GM19240 (cell line): ENCODE measurements around the gene A1CF.

- RRBS, result no CpG with 5 or more reads among the region's 2 CpGs
Measured at GRCh38 chr10:50832227-50832671, 53.2 kb downstream of the A1CF start.

DNA sequence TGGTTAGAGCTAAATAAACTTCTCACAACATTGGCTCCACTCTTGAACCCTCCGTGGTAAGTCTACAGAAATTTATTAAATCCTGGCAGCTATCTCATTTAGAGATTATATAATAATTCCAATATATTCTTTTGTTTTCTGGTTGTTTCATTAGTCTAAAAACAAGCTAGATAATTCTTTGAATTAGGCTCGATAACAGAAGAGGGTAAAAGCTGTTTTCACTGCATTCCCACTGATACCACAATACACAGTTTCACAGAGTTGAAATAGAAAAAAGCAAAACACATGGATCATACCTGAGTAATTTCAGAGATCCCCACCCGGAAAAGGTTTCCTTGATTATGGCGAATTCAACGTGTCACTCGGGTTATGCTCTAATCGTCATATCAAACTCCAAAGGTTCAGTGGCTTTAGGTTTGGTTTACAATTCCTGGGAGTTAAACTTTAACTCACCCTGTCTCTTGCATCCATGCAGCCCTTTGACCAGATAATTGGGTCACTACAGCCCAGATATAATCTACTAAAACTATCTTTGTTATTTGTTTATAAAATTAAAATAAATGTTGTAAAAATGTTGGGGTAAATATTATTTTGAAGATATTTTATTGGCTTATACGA is at the start of gene A1CF:
Gene A1CF (minus strand): TSS at position 343 of the 618 bp plus-strand sequence.
- RRBS, result no CpG with 5 or more reads among the region's 8 CpGs

DNA sequence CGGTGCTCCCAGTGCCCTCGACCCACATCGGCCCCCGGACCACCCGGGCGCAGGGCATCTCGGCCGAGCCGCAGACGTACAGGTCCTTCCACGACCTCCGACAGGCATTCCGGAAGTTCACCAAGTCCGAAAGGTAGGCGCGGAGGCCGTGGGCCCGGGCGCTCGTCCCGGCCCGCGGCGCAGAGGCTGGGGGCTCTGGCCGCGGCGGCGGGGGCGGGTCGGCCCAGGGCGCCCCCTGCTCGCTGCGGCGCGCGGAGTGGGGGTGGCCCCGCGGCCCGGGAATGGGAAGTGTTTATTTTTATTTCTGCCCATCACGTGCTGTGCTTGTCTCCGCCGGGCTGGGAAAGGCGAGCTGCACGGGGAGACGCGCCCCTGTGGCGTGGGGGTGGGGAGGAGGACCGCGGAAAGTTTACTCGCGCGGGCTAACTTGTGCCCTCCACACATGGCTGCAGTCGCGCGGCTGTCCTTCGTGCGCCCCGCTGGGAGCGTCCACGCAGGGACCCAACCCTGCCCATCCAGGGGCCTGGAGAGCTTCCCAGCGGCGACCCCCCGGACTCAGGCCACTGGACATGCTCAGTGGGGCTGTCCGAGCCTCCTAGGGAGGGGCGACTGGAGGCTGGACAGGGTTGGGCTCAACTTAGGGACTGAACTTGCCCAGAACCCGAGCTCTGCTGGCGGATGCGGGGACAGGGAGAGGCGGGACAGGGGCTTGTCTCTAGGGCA is 82.6 kb upstream of the PRKG1 start:
- RRBS, result 4% methylated on average over 24 of the region's 69 CpGs

DNA sequence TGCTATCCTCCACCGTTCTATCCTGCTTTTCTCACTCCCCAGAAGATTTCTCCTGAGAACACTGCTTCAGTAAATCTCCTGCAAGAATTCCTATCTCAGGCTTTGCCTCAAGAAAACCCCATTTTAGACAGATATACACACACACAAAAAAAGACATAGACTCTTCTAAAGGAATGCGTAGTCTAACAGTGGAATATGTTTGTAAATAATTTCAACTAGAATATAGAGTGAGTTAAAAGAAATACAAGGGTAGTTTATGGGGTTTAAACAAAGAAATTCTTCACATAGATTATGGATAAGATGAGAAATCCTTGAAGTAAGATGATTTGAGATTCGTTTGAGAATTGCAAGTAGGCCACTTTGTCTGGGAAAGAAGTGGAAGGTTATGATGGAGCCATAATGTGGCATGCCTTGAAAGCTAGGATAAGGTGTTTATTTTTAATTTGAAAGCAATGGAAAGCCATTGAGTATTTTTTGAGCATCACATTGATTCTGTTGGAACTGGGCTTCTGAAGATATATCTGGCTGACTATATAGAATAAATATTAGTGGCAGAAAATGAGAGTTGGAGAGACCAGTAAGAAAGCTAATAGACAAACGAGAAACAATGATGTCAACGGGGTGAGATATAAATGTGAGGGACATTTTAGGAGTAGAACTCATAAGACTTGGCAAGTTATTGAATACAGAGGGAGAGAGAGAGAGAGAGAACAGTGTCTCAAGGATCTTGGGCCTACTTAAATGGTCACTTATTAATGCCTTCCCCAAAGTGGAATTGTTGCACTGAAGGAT is 128.3 kb downstream of the PRKG1 start:
- RRBS, result no CpG with 5 or more reads among the region's 5 CpGs

DNA sequence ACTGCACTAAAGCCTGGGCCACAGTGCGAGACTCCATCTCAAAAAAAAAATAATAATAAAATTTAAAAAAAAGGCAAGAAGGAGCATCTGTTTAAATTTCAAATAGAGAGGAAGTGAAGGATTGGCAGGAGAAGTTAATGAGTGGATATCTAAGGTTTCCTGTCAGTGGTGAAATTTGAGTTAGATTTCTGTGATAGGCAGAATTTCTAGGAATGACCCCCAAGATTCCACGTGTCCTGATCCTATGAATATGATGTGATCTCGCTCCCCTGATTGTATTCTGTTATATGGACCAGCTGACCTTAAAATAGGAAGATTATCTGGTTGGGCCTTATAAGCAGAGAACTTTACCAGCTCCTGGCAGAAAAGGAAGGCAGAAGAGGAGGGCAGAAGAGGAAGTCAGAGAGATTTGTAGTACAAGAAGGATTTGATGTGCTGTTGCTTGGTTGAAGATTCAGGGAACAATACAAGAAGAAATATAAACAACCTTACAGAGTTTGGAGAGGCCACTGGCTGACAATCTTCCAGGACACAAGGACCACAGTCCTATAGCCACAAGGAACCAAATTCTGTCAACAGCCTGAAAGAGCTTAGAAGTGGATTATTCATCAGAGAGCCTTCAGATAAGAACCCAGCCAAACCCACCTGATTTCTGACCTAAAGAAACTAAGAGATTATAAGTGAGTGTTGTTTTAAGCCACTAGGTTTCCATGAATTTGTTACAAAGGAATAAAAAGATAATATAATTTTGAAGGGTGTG is 145.6 kb downstream of the PRKG1 start:
- RRBS, result no CpG with 5 or more reads among the region's 3 CpGs

DNA sequence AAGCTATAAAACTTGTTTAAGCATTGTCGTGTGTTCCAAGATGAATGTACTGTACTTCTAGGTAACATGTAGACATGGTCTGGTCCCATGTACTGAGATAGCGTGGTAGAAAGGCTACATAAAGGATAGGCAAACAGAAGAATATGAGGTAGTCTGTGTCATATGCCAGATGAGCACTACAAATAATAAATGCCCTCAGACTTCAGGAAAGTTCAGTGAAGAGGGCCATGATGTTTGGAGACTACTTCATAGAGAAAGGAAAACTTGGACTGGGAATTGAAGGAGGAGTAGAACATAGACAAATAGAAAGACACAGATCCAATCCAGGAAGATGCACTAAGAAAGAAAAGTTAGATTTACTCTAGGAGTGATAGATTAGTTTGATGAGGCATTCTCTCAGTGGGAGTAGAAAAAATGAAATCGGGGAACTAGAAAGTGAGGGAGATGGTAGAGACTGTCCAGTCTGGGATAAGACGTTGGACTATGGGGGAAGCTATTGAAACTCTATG is 182.1 kb downstream of the PRKG1 start:
- RRBS, result no CpG with 5 or more reads among the region's 4 CpGs

GRCh38 chr10:51344147-51344645 is 269.9 kb downstream of the PRKG1 start:
- RRBS, result no CpG with 5 or more reads among the region's 5 CpGs

GRCh38 chr10:51457222-51457555 is 242.2 kb downstream of the CSTF2T start:
- RRBS, result no CpG with 5 or more reads among the region's 2 CpGs

GRCh38 chr10:51609344-51609933 is 90.0 kb downstream of the CSTF2T start:
- RRBS, result no CpG with 5 or more reads among the region's 2 CpGs

DNA sequence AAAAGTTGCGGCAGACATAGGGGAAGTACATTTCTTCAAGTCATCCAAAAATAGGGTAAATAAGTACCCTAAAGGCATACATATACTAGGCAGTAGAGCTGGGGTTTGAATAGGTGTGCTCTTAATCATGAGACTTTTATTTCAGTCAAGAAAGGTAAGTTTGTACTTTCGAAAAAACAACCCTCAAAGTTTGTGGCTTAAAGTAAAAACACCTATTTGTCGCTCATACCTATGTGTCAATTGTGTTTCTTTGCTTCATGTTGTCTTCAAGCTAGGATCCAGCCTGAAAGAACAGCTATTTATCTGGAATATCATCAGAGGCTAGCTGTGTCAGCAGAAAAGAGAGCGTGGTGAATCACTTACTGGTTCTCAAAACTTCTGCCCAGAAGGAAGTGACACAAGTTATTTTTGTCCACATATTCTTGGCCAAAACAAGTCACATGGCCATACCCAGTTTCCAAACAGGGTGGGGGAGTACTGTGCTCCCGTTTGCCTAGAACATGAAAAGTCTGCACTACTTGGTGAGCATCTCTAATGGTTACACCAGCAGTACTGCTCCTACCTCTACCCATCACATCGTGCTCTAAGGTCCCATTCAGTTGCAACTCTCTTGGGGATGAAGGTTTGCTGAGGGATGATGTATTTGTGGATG is 160.8 kb upstream of the CSTF2T start:
- RRBS, result no CpG with 5 or more reads among the region's 6 CpGs

DNA sequence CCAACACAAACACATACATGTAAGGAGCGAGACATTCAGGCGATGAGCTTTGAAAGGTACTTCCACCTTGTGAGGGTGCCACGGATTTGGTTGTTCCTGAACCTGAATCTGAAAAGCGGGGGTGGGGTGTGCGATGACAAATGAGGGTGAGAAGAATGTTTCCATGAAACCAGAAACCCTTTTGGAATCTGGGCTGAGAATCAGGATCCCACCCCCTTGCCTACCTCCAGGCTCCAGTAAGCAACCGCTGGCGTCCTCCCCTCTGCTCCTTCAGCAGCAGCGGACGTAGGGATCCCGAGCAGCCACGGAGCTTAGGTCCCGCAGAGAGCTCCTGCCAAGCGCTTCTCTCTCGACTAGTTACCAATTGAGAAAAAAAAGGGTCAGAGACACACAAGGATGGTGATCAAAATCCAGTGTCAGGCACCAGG is 733.6 kb downstream of the ZWINT start:
- RRBS, result no CpG with 5 or more reads among the region's 14 CpGs

- RRBS, result no CpG with 5 or more reads among the region's 57 CpGs
Measured at GRCh38 chr10:55627862-55629034, 732.8 kb downstream of the ZWINT start.

DNA sequence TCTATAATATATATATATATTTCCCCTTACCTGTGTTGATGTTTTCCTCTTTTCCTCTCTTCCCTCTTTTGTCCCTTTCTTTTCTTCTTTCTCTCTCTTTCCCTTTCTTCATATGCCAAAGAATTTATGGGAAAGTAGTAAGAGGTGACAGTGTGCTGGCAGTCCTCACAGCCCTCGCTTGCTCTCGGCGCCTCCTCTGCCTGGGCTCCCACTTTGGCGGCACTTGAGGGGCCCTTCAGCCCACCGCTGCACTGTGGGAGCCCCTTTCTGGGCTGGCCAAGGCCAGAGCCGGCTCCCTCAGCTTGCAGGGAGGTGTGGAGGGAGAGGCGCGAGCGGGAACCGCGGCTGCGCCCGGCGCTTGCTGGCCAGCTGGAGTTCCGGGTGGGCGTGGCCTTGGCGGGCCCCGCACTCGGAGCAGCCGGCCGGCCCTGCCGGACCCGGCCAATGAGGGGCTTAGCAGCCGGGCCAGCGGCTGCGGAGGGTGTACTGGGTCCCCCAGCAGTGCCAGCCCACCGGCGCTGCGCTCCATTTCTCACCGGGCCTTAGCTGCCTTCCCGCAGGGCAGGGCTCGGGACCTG is 206.2 kb downstream of the ZWINT start:
- RRBS, result no CpG with 5 or more reads among the region's 32 CpGs

DNA sequence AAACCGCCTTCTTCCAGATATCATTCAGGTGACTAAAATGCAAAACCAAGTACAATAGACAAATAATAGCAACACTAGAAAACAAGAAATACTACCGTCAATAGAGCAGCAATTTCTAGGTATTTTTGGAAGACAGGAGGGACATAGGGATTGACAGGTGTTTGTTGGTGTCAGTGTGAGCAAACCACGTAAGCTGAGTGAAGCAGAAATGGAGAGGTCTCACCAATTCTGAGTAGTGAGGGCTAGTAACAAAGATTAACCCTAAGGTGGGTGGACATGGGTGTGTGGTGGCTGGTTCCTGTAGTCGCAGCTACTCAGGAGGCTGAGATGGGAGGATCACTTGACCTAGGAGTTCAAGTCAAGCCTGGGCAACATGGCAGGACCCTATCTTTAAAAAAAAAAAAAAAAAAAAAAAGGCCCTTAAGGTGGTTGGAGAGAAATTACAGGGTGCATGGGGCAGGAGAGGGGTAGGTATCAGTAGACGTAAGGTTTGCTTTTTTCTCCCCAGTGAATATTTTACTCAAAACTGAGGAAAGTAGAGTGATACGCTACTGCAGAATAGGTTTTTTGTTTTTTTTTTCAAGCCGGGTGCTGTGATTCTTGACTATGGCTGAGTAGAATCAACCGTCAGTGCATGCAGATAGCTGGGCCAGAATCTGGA is 14.9 kb downstream of the TFAM start:
- RRBS, result no CpG with 5 or more reads among the region's 8 CpGs

DNA sequence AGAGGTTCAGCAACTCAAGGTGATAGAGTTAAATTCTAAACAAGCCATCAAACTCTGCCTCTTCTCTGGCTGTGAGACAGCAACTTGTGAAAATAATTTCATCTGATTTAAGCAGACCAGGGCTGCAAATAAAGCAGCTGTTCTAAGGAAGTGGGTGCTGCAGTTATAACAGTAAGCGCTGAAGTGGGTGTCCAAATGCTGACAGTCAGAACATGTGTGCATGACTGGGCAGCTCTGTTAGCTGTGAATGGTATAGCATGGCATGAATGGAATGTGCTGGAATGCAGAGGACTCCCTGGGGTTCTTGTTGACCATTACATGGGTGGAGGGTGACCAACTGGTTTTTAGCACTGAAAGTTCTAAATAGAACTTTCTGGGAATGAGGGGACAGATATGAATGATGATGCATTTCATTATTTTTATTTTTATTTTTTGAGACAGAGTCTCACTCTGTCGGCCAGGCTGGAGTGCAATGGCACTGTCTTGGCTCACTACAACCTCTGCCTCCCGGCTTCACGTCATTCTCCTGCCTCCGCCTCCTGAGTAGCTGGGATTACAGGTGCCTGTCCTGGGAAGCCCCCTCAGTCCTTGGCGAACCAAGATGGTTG is 319.9 kb upstream of the PHYHIPL start:
- RRBS, result no CpG with 5 or more reads among the region's 6 CpGs

GRCh38 chr10:59576984-59577485 is 132.6 kb downstream of the SLC16A9 start:
- RRBS, result no CpG with 5 or more reads among the region's 2 CpGs

DNA sequence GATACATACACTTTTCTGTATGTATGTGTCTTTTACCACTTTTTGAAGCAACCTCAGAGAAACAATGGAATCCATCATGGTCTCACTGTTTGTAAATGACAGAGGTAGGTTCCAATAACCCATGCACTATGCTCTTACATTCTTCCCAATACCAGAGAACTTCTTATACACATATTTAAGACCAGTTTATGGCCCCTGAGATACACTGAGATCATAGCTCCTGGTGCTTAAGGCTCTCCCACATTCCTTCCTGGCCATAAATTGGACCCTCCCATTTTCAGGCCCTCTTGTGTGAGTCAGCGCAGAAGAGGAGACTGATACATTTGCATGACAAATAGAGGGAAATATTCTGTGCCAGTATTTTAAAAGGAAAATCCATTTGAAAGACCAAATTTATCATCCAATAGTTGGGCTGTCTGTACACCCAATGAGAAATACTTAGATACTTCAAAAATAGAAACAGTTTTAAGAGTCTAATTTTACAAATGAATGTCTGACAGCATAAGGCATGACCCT is 35.4 kb downstream of the SLC16A9 start:
- RRBS, result no CpG with 5 or more reads among the region's 1 CpG

GRCh38 chr10:59678815-59679583 is 30.7 kb downstream of the SLC16A9 start:
- RRBS, result no CpG with 5 or more reads among the region's 9 CpGs

GRCh38 chr10:59885391-59885989 is 20.9 kb downstream of the CCDC6 start:
- RRBS, result no CpG with 5 or more reads among the region's 7 CpGs